Endothelial cell (in vitro differentiated cells): ENCODE data around the gene SLC5A2.

DNA sequence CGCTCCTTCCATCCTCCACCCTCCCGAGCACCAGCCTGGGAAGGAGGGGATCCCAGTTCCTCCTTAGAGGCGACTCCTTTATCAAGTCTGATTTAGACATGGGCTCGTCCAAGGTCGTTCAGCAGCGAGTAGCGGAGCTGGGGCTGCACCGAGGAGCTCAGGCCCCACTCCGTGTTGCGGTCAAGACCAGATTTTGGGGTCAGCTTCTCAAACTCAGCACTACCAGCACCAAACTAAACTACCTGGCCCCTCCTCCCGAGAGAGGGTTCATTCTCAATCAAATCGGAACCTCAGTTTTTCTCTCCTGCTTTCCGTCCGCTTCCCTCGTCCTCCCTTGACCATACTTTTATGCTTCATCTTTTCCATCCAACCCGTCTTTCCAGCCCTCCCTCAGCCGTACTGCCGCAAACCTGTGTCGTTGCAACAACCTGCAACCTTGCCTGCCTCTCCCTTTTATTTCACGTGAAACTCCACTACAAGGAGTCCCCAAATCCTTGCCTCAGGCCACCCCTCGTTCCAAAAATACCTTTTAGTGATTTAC, 19.1 kb upstream of the ZNF629 start:
- PRO-cap, result unidirectional peak, minus-strand start at position 130 of the sequence

- PRO-cap, result no peak
Observed at GRCh38 chr16:30876853-30877371, 17.0 kb downstream of the BCL7C start.

DNA sequence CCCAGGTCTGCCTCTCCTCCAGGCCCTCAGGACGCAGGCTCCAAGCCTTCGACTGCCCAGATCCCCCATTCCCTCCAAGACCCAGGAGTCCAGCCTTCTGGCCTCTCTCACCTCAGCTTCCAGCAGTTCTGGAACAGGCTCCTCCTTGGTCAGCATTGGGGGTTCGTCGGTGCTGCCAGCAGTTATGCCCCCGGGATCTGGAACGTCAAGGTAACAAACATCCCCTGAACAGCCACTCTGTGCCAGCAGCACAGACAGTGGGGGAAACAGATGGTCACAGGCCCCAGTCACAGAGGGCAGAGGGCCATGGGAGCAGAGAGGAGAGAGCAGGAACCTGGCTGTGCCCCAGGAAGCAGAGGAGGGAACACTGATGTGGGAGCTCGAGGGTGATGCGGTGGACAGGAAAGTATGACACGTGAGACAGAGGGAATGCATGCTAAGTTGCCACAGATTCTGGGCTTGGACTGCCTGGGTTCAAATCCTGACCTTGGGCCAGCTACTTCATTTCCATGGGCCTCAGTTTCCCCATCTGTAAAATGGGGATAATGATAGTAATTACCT, 5.0 kb downstream of the BCL7C start:
- PRO-cap, result no peak

DNA sequence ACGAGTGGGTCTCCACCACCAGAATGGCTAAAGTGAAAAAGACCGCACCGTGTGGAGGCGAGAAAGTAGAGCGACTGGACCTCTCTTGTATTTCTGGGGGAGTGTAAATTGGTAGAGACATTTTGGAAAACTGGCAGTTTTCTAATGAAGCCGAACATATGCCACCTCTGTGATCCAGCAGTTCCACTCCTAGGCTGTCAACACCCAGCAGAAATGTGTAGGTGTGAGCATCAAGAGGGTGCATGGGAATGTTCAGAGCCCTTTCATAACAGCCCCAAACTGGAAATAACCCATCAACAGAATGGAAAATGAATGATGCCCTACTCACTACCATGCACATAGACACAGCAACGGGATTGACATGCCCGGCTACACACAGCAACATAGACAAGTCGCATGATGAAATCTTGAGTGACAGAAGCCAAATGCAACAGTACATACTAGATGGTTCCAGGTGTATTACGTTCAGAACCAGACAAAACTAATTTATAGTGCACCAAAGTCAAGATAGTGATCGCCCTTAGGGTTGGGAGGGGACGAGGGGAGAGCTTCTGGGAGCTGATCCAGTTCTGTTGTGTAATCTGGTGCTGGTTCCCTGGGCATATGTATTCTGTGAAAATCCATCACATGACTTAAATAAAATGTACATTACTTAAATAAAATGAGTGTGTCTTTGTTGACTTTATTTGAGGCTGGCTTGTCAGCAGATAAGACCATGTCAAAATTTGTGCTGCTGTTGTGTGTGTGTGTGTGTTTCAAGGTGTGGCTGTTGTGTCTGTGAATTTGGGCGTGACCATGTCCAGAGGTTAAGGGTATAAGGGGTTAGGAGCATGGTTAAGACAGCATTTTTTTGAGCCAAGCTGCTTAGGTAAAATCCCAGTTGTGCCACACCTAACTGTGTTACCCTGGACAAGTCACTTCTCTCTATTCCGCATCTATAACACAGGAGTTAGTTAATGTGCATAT, 965 bp upstream of the BCL7C start:
- PRO-cap, result no peak

DNA sequence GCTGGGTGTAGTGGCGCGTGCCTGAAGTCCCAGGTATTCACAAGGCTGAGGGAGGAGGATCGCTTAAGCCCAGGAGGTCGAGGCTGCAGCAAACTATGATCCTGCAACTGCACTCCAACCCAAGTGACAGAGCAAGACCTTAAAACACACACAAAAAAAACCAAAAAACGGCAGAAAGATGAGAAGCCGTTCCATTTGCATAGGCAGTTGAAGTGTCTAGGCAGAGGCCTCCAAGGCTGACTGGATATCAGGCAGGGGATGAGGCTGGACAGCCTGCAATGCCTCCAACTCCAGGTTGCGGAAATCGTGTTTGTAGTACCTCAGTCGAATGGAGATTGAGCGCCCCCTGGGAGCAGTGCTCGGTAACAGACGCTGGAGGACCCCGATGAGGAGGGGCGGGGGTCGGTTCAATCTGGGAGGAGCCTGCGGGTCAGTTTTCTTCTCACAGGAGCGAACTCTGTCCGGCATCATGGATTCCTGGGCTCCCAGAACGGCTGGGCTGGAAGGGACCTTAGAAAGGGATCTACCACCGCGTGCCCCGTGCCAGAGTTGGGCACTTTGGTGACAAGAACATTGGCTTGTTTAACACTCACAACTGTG, 1.8 kb upstream of the FBXL19 start:
- PRO-cap, result unidirectional peak, plus-strand start at position 435 of the sequence

DNA sequence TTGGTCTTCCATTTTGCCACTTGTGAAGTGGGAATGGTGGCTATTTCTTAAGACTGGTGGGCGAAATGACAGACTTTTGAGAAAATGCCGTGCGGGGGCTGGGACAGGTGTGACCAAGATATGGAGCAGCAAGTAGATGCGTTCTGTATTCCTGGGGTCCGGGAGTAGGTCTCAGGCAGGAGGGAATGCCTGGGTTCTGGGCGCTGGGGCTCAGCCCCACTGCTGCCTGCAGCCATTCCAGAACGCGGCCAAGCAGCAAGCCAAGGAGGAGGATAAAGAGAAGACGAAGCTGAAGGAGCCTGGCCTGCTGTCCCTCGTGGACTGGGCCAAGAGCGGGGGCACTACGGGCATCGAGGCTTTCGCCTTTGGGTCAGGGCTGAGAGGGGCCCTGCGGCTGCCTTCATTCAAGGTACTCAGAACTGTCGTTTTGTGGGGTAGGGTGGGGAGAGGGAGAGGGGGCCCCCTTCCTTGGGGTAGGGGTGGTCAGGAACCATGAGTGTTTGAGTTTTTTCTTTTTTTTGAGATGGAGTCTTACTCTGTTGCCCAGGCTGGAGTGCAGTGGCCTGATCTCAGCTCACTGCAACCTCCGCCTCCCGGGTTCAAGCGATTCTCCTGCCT, 9.2 kb downstream of the SETD1A start:
- PRO-cap, result no peak

DNA sequence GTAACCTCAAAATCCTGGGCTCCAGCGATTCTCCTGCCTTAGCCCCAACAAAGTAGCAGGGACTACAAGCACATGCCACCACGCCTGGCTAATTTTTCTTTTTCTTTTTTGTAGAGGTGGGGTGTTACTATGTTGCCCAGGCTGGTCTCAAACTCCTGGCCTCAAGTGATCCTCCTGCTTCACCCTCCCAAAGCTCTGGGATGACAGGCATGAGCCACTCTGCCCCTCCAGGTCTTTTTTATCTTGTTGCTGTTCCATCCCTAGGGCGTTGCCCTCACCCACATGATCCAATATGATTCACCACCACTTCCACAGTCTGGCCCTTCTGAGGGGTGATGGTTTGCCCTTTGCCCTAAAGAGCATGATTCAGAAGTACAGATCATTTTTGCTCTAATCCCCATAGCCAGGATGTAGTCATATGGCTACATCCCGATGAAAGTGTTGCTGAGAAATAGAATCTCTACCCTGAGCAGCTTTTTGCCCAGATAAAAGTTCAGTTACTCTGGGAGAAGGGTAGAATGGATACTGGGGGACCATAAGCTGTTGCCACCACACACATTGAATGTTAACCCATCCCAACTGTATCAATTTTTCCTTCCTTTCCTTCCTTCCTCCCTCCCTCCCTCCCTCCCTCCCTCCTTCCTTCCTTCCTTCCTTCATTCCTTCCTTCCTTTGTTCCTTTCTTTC, 18.8 kb downstream of the STX4 start:
- PRO-cap, result no peak

- PRO-cap, result unidirectional peak, minus-strand start at chr16:31199102
Observed at GRCh38 chr16:31198410-31199173, 4.0 kb downstream of the PYCARD start.

DNA sequence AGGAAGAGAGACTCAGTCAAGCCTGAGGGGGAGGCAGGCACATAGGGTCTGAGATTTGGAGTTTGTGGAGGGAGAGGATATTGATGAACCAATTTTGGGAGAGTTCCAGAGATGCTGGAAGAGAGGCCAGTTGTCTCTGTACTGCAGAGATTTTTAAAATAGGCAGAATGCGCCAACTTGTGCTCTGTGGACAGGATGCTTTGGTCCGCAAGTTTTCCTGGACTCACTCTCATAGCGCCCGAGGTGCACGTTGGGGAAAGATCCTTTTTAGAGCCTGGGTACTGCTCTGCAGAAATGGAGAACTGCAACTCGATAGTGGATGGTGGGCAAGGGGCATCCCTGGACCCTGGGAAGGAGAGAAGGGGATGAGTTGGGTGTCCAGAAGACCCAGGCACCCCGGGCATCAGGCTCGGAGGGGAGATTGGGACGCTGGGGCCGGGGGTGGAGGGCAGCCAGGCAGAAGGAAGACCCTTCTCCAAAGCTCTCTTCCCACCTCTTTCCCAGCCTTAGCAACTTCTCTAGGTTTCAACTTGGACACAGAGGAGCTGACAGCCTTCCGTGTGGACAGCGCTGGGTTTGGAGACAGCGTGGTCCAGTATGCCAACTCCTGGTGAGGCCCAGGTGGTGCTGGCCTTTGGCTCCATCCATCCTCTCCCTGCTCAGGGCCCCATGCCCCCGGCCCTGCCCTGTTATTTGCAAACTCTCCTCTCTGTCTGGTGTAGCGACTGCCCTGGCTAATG, 583 bp downstream of the ITGAX start:
- PRO-cap, result no peak

GRCh38 chr16:31372295-31372773, 17.4 kb downstream of the ITGAX start:
- PRO-cap, result no peak

- PRO-cap, result no peak
Observed at GRCh38 chr16:31451150-31452279, 7.8 kb upstream of the ARMC5 start.

- PRO-cap, result no peak
Observed at GRCh38 chr16:31482891-31483194, at the start of gene SLC5A2. SLC5A2 (plus strand) TSS chr16:31483123.

DNA sequence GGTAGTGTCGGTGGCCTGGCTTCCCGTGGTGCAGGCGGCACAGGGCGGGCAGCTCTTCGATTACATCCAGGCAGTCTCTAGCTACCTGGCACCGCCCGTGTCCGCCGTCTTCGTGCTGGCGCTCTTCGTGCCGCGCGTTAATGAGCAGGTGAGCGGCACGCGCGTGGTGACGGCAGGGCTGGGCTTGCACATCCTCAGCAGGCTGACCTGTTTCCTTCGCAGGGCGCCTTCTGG, 5.9 kb downstream of the SLC5A2 start:
- PRO-cap, result no peak

- PRO-cap, result no peak
Observed at GRCh38 chr16:31490329-31491035, 7.6 kb downstream of the SLC5A2 start.

- PRO-cap, result bidirectional peak, plus-strand start at chr16:31695969, minus-strand start at chr16:31695871
Observed at GRCh38 chr16:31695651-31696217, 17.3 kb upstream of the KRBOX5 start.

GRCh38 chr16:31703095-31703643, 9.9 kb upstream of the KRBOX5 start:
- PRO-cap, result no peak

- PRO-cap, result no peak
Observed at GRCh38 chr16:31708112-31708510, 4.9 kb upstream of the KRBOX5 start.

GRCh38 chr16:34956056-34956404, 1496.6 kb downstream of the TP53TG3F start:
- PRO-cap, result no peak

- PRO-cap, result no peak
Observed at GRCh38 chr16:35082500-35082789, 1623.0 kb downstream of the TP53TG3F start.

GRCh38 chr16:35142985-35143340, 1683.6 kb downstream of the TP53TG3F start:
- PRO-cap, result no peak